ENCODE measurements around a stretch of chr5.

DNA sequence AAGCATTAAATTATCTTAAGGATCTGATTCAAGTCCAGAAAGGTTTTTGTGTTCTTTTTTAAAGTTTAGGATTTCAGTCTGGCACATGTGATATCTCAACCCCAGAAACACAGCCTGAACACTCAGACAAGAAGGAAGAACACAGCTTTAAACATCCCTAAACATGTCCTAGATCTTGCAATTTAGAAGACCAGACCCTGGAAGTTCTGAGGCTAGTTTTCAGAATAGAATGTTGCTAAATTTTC lies 1.1 kb downstream of the ZNF608 start:
- PRO-cap = unidirectional peak, plus-strand start at position 121 of the sequence
- RAMPAGE, long total RNA = no peak

DNA sequence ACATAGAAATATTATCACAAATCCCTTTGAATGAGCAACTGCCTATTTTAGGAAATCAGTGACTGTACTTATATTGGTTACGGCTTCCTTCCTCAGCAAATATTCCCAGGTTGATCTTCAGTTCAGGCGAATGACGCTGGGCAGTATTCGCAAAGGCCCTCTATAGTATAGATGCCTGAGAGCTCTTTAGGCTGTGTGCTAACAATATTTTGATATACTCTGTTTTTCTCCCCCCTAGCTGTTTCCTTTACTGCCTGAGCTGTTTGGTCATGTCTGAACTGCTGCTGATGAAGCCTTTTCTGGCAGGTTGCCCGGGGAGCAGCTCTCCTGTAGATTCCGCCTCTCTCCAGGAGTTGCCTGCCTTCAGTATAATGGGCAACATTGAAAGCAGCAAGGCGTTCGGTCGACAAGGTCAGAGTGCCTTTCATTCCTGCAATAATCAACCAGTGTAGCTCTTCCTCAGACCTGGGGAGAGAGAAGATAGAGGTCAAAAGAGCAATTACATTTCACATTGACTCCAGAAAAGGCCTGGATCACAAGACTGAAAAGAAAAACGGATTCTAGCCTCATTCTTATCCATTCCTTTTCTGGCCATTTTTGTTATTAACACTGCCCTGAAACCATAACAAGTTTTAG lies 60.0 kb upstream of the ZNF608 start:
- PRO-cap = no peak
- RAMPAGE, long total RNA = no peak

DNA sequence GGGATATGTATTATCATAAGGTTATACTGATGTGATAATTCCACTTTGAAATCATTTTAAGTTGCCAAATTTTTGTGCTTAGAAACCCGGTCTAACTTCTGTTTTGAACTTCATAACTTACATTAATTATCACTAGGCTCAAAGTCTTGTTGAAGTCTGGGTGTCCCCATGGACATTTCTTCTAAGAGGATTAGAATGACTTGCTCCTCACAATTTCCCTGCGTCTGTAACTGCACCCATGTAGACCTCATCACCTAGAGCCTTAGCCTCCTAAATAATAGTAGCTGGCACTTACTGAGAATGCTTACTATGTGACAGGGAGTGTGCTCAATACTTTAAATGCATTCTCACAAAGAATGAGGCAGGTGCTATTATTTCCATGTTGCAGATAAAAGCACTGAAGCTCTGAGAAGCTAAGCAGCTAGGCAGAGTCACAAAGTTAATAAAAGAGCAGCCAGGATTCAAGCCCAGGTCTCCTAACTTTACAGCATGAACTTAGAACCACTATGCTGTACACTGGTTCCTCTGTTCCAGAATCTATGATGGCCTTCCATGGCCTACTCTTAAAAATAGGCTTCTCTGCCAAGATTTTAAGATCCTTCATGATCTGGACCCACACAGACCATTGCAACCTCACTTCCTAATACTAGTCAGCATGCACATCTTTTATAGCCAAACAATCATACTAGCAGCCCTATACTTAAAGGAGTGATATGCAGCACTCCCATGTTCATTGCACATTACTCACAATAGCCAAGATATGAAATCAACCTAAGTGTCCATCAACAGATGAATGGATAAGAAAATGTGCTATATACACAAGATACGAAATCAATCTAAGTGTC lies 1.5 kb downstream of the GRAMD2B start:
- PRO-cap = no peak
- RAMPAGE, long total RNA = no peak

GRCh38 chr5:126461734-126462176 lies 38.5 kb downstream of the GRAMD2B start:
- PRO-cap = no peak
- RAMPAGE, long total RNA = no peak

DNA sequence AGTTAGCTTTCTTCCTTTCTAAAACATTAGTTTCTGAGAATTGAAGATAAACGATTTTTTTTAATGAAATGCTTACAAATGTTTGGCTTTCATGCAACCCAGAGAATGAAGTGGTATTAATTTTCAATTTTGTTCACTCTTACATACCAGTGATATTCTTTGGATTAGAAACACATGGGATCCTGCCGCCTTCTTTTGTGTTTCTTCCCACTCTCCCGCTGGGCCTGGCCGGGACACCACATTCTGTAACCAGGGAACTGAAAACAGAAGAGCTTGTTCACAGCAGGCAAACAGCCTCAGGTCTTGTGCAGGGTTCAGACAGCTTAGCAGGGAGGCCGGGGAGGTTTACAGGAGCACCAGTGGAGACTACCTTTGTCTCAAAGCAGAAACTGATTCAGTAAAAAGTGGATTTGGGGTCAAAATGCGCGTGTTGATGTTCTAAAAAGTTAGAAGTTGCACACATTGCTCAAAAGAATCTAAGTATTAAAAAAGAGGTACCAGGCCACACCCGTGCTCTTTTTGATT lies 67.0 kb downstream of the GRAMD2B start:
- PRO-cap = no peak
- RAMPAGE, long total RNA = no peak

GRCh38 chr5:126503578-126504429 lies 80.6 kb downstream of the GRAMD2B start:
- PRO-cap = no peak
- RAMPAGE, long total RNA = no peak

GRCh38 chr5:126519757-126520427 lies 75.1 kb downstream of the ALDH7A1 start:
- PRO-cap = no peak
- RAMPAGE, long total RNA = no peak

GRCh38 chr5:126538966-126539558 lies 56.0 kb downstream of the ALDH7A1 start:
- PRO-cap = no peak
- RAMPAGE, long total RNA = no peak

DNA sequence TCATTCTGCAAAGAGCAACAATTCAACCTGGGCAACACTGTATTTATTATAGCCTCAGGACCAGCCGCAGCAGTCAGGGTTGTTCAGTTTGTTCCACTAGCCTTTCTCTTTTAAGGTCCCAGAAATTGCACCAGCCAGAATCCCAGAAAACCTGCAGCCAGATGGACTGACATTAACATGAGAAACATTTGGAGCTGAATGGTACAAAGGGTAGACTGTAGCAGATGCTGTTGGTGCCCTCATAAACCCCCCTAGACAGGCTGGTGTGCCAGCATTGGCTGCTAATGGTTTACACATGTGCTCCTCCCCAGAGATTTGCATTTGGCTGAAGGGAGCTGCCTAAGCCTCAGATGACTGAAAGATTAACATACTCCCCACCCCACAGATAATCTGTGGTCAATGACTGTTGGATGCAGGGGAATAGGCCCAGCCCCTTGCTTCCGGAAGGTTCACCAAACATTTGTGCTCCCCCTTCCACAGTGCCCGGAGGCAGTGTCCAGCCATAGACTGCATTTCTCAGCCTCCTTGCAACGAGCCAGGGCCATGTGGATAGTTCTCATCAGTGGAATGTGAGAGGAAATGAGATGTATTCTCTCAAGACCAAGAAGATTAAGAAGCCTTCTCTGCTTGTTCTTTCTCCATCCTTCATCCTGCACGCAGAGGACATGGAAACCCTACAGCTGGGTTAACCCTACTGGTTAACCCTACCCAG lies 48.7 kb downstream of the TEX43 start:
- PRO-cap = no peak
- RAMPAGE, long total RNA = no peak

DNA sequence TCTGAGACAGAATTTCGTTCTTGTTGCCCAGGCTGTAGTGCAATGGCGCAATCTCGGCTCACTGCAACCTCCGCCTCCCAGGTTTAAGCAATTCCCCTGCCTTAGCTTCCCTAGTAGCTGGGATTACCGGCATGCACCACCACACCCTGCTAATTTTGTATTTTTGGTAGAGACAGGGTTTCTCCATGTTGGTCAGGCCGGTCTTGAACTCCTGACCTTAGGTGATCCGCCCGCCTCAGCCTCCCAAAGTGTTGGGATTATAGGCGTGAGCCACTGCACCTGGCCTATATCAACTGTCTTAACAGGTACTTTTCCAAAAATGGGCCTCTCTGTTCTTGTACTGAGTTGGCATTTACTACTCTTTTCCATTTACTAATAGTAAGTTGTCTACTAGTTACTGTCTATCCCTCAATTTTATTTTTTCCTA lies 37.0 kb downstream of the LMNB1 start:
- PRO-cap = no peak
- RAMPAGE, long total RNA = no peak

DNA sequence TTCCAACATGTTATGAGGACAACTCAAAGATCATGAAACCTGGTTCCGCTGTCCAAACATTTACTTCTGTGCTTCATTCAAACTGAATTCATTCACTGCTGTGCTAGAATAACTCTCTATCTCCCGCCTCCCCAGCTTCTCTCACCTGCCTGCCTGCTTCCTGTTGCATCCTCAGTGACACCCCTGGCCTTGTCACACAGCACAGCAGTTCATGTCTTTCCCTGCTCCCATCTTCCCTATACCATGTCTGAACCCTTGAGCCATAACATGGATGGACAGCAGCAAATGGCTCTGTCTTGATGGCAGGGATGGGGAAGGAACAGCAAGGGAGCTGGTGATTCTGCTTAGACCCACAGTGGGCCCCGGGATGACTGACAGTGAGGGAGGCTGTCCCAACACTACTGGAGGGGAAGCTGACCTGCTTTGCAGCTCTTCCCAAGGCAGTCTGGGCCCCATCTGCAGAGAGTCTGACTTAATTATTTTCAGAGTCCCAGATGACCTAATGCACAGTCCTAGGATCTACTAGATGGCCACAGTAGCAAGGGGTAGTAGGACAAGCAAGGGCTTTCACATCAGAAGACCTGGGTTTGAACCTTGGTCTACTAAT lies 48.2 kb downstream of the MARCHF3 start:
- PRO-cap = no peak
- RAMPAGE, long total RNA = no peak

- PRO-cap = no peak
- RAMPAGE, long total RNA = no peak
Observed at GRCh38 chr5:126987995-126988530, 42.3 kb downstream of the MARCHF3 start.

- PRO-cap = no peak
- RAMPAGE, long total RNA = no peak
Observed at GRCh38 chr5:127285630-127285951, 5.0 kb upstream of the MEGF10 start.

GRCh38 chr5:127409510-127409865 lies 108.0 kb upstream of the PRRC1 start:
- PRO-cap = no peak
- RAMPAGE, long total RNA = no peak

DNA sequence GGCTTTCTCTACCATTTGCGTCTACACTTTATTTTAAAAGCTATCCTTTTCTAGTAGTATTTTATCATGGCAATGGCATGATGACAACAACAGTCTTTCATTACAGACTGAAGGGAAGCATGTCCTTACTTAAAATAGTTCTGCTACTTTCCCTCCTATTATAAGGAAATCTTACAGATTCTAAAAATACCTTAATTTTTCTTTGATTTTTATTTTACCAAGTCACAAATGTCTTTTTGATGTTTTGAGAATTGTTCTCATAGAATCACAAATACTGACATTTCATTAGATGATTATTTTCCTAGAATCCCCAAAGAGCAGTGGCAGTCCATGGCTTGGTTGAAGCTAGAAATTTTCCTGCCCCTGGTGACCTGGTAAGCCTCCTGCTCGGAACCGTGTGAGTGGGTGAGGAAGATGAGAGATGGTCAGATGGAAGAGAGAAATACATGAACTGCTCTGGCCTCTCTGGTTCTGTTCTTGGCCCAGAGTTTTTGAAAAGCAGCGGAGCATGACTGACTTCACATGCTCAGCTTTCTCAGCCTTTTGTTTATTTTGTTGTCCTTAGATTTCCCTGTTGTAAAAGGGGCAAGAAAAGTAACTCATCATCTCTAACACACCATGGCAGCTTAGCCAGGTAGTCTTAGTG lies 36.2 kb downstream of the PRRC1 start:
- PRO-cap = no peak
- RAMPAGE, long total RNA = no peak

GRCh38 chr5:127844543-127845046 lies 141.4 kb downstream of the CCDC192 start:
- PRO-cap = no peak
- RAMPAGE, long total RNA = no peak

DNA sequence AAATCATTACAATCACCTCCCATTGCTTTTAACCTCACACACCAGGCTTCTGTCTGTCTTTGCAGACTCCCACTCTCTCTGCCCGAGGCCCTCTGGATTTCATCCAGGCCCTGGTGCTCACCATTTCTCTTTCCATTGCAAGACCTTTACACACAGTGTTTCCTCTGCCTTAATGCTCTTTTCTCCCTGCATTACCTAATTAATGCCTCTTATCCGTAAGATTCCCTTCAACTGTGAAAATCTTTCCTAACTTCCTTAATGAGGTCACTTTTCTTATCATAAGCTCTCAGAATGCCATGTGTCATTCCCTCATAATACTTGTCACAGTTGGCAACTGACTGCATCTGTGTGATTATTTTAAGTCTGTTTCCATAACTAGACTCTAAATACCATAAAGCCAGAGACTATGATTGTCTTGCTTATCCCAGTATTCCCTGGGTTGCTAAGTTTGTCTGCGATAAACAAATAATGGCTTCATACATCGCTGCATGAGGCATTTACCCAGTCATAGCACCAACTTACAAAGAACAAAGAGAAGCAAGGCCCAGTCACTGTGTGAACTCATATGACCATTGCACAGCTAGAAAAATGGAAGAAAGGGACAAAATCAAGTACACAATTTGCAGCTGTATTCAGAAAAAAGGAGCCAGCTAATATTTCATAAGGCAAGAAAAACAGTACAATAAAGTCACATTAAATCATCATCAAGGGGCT lies 155.2 kb downstream of the CCDC192 start:
- PRO-cap = no peak
- RAMPAGE, long total RNA = no peak

DNA sequence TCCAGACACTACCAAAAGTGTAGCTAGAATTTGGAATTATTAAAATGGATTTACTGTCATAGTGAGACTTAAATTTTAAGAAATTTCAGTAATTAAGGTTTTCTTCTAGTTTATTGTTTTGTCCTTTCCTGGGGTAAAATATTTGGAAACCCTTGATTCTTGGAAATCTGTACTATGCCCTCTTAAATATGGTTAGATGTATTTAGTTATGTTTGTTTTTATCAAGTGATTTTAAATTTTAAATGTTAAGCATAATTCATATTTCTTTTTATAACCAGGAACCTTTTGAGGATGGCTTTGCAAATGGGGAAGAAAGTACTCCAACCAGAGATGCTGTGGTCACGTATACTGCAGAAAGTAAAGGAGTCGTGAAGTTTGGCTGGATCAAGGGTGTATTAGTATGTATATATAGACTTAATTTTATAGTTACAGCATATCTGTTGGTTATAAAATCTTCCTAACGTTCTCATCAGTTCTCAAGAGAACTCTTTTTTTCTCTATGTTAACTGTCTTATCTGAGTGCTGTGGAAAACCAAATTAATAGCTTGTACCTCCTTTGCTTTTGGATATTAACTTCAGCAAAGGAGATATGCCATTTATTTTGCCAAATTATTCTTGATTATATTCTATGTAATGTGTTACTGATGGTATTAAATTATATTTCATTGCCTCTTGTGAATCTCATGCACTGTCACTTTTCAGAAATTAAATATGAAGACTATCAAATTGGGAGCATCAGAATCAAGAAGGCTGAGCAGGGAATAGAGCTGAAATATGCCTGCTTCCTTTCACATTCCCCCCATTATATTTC lies 29.2 kb downstream of the SLC12A2 start:
- PRO-cap = no peak
- RAMPAGE, long total RNA = no peak

DNA sequence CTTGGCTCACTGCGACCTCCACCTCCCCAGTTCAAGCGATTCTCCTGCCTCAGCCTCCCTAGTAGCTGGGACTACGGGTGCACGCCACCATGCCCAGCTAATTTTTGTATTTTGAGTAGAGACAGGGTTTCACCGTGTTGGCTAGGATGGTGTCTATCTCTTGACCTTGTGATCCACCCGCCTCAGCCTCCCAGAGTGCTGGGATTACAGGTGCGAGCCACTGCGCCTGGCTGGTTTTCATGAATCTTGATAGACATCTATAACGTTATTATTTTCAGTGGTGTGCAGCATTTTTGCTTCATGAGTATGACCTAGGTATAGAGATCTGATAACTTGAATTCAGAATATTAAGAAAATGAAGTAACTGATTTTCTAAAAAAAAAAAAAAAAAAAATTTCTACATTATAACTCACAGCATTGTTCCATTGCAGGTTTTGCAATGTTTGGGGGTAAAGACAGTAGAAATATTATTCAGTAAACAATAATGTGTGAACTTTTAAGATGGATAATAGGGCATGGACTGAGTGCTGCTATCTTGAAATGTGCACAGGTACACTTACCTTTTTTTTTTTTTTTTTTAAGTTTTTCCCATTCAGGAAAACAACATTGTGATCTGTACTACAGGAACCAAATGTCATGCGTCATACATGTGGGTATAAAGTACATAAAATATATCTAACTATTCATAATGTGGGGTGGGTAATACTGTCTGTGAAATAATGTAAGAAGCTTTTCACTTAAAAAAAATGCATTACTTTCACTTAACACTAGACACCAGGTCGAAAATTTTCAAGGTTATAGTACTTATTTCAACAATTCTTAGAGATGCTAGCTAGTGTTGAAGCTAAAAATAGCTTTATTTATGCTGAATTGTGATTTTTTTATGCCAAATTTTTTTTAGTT lies 105.0 kb downstream of the SLC12A2 start:
- PRO-cap = no peak
- RAMPAGE, long total RNA = no peak

GRCh38 chr5:129460890-129461825 lies 1.1 kb downstream of the ADAMTS19 start:
- PRO-cap = unidirectional peak, minus-strand start at chr5:129461601
- RAMPAGE, long total RNA = no peak

All from urinary bladder (tissue), 3 donors.